Metastatic Liver Carcinoma in the Adrenal Gland (tissue), 2 donors: ENCODE data around the genes FBXL22, DAPK2 and ZNF609.

- PRO-cap, 2 experiments, result peak in 1 of 2 experiments; most common minus-strand start chr15:63497181 (in 1)
These were observed 7.4 kb upstream of the USP3 start for GRCh38 chr15:63497041-63497354.

GRCh38 chr15:63503663-63504432 is 545 bp upstream of the USP3 start:
- PRO-cap, 2 experiments, result peak in 2 of 2 experiments; most common plus-strand start chr15:63504001 (in 1); most common minus-strand start chr15:63504386 (in 2)

- PRO-cap, 2 experiments, result no peak in any of the 2 experiments
These were observed at the start of gene FBXL22 for GRCh38 chr15:63596618-63597801. TSS of gene FBXL22 (plus strand) at chr15:63597387.

DNA sequence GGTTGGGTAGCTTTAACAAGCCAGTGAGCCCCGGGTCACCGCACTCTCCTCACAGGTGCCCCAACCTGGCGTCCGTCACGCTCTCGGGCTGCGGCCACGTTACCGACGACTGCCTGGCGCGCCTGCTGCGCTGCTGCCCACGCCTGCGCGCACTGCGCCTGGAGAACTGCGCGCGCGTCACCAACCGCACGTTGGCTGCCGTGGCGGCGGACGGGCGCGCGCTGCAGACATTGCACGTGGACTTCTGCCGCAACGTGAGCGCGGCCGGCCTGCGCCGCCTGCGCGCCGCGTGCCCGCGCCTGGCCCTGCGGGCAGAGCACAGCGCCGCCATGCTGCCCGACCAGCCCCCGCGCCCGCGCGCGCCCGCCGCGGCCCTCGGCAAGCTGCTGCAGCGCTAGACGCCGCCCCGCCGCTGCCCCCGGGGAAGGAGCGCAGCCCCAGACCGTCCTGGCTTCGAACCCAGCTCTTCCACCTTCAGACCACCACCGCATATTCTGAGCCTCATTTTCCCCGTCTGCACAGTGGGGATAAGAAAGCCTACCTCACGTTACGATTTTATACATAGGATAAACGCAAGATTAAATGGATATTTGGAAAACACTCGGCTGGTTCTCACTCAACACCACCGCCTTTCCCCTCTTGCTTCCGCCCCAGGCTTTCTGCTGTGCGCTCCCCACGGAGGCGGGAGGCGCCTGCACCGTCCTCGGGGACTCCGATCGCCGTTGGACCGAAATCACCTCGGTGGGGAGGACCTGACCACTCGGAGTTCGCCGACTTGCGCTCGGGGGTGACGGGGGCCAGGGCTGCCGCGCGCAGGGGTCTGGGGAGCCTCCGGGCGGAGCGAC is 3.7 kb downstream of the FBXL22 start:
- PRO-cap, 2 experiments, result peak in 2 of 2 experiments; most common plus-strand start position 314 of the sequence (in 2); most common minus-strand start position 135 of the sequence (in 2)

GRCh38 chr15:63744186-63744788 is 89.5 kb downstream of the HERC1 start:
- PRO-cap, 2 experiments, result no peak in any of the 2 experiments

DNA sequence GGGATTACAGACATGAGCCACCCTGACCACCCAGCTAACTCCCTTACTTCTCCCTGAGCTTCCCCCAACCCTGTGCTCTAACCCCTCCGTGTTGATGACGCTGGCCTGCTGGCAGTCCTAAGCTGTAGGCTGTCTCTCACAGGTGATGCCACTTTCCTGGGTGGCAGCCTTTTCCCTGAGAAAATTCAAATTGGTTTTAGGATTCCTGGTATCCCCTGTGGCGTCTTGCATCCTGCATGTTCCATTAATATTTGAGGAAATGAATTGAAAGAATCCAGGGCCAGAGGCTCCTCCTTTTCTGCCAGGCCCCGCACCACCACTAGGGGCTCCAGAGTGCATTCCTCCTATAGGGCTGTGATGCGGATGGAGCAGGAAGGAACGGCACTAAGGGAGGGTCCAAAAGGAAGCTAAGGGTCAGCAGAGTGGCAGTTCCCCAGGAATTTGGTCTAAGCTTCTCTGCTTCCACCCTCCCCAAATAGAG is 101.1 kb downstream of the DAPK2 start:
- PRO-cap, 2 experiments, result no peak in any of the 2 experiments

GRCh38 chr15:63971288-63971951 is 74.9 kb downstream of the DAPK2 start:
- PRO-cap, 2 experiments, result peak in 1 of 2 experiments; most common minus-strand start chr15:63971526 (in 1)

DNA sequence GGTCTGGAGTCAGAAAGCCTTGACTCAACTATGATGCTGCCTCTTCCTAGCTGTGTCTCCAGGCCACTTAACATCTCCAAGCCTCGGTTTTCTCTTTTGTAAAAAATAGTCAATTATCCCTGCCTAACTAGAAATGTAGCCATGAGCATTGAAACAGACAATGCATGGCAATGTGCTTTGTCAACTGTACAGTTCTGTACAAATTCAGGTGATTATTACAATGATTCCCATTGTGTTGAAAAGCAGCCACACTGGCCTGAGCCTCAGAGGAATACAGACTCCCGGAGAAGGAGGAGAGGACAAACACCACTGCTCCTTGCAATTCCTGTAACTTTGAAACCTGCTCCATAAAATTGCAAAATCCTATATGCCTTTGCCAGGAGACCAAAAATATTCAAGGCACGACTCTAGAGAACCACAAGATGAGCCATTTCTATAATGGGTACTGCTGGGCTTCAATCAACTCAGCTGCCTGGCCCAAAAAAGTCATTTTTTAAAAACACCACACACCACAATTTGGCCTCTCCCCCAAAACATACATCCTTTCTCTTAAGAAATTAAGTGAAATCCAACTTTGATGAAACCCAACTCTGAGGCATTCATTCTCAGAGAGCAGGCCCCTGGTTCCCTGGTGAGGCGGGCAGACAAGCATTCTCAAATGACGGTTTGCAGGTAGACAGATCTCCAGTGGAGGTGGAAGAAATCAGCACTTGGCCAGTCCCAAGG is 28.6 kb downstream of the DAPK2 start:
- PRO-cap, 2 experiments, result no peak in any of the 2 experiments

DNA sequence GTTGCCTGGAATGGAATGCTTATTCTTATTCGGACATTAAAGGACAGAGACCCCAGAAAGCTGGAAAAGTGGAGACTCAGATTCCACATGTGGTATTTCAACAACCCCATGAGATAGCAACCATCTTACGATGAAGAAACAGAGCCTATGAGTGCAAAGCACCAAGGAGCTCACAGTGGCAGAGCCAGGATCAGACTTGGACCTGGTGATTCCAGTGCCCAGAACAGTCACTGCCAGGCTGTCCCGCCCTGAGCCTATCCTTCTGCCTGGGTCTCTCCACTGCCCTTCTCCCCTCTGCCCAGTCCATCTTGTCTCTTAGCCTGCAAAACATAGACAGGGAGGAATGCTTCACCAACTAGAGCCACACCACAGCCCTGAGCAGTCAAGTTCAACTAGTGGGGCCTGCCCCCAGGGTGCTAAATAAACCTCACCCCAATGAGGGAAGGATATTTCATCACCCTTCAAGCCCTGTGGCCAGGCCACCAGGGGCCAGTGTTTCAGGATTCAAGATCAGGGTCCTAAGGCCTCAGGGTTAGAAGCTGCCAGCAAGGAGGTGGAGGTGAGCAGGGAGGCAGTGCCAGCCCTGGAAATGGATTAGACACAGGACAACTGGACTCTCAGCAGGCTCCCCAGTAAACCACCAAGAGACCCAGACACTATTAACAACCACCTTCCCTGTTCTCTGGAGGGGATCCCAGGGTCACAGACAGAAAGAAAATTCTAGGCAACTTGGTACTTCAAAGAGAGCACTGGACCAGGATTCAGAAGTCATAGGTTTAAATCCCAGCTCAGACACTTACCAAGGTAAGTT is 21.7 kb downstream of the DAPK2 start:
- PRO-cap, 2 experiments, result no peak in any of the 2 experiments

GRCh38 chr15:64044674-64045352 is 1.5 kb downstream of the DAPK2 start:
- PRO-cap, 2 experiments, result no peak in any of the 2 experiments

GRCh38 chr15:64045686-64046945 is at the start of gene DAPK2:
TSS of gene DAPK2 (minus strand) at chr15:64046485.
- PRO-cap, 2 experiments, result peak in 2 of 2 experiments; most common minus-strand start chr15:64046441 (in 2)

- PRO-cap, 2 experiments, result no peak in any of the 2 experiments
These were observed 10.4 kb downstream of the SNX1 start for GRCh38 chr15:64106231-64106587.

- PRO-cap, 2 experiments, result no peak in any of the 2 experiments
These were observed 21.3 kb upstream of the SNX22 start for GRCh38 chr15:64130230-64130665.

- PRO-cap, 2 experiments, result peak in 2 of 2 experiments; most common plus-strand start chr15:64161922 (in 1)
These were observed 1.2 kb downstream of the PPIB start for GRCh38 chr15:64161305-64162406.

GRCh38 chr15:64180120-64180348 is 17.2 kb upstream of the PPIB start:
- PRO-cap, 2 experiments, result no peak in any of the 2 experiments

DNA sequence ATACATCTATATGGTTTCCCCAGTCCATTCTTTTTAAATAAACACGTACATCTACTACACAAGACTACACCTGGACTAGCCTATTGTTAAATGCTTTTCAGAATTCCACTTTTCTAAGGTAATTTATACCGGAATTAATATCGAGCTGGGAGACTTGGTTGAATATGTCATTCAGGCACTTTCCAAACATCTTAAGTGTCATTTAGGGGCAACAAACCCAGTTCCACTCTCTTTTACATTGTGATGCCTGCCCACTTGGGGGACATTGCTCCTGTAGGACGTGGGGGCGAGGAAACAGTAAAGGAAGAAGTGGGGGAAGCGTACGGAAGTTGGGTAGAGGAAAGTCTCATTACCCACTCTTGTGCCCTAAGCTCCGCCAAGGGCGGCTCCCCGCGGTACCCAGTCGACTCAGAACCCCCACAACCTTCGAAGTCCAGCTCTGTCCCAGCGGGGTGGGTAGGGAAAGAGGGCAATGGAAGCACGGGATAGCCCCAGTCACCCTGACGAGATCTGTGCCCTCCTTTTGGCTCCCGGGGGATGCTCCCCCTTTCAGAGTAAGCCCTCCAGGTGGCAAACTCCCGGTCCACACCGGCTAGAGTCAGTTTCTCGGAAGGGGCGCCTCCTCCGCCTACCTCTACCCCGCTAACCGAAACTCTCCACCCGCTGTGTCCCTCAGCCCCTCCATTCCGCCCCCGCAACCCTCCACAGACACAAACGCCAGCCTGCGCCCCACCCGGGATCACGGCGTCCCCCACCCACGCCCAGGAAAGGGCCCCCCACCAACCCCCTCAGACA is 639 bp downstream of the CSNK1G1 start:
- PRO-cap, 2 experiments, result no peak in any of the 2 experiments

DNA sequence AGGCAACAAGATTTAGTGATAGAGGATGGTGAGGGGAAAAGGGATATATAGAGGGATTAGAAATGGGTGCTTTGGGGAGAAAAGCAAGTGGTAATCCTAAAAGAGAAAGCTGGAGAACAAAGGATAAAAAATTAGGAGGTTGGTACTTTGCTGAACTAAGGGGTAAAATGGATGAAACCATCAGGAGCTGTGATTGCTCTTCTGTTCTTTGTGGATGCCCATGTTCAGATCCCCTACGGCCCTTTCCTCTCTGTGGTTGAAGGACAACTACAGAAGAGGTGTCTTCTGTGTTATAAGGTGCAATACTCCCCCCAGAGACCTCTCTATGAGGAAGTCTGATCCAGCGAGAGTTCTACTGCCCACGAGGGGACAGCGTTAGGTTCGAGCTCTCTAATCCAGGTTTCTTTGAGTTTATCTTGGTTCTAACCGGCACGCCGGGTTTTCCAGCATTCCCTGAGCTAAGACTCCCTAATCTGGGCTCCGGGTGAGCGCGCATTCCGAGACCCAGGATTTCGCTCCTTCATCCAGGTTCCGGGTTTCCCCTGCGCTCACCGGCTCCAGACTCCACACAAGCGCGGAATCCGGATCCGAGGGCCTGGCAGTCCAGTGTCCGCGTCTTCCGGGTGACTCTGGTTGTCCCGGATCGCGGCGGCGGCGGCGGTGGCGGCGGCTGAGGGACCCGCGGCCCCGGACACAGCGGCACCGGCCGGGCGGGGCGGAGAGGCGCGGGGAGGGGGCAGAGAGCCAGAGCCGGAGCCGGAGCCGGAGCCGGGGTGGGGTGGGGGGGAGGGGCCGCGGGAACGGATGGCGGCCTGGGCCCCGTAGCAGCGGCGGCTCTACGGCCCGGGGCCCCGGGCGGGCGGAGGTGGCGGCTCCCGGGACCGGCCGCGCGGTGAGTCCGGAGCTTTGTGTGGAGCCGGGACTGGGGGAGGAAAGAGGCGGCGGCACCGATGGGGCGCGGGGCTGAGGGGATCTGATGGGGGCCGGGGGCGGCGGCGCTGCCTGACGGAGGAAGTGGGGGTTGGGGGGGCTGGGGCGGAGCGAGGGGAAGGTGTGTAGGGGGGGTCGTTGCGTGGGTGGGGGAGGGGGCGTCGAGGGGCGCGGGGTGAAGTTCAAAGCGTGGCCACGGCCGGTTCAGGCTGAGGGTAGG is at the start of gene ZNF609:
ZNF609 (plus strand) TSS at position 632 of the 1,150 bp plus-strand sequence.
- PRO-cap, 2 experiments, result peak in 2 of 2 experiments; most common plus-strand start position 632 of the sequence (in 1); most common minus-strand start position 564 of the sequence (in 1)

DNA sequence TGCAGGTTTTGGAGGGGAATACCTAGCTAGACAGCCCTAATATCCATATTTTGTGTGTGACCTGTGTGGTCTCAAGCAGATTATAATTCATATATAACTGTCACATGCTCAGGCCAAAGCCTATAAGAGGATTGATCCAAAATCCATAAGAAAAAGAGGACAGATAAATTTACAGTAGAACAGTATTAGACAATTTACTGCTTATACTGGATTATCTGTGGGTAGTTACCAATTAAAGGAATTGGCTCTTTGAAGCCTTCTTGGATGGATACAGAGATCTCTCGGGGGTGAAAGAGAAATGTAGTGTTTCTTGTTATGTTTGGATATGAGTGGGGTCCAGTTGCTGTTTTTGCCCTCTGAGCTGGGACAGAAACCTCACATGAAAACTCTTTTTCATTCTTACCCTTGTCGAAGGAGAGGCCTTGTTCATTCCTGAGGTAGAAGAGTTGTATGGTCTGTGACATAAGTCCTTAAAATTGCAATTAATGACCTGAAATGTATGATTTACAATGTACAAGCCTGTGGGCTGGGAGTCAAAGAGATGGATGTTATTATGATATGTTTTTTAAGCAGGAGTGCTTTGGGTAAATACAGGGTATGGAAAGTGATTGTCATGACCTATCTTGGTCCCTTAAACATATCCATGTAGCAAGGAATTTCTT is 32.7 kb downstream of the ZNF609 start:
- PRO-cap, 2 experiments, result no peak in any of the 2 experiments

DNA sequence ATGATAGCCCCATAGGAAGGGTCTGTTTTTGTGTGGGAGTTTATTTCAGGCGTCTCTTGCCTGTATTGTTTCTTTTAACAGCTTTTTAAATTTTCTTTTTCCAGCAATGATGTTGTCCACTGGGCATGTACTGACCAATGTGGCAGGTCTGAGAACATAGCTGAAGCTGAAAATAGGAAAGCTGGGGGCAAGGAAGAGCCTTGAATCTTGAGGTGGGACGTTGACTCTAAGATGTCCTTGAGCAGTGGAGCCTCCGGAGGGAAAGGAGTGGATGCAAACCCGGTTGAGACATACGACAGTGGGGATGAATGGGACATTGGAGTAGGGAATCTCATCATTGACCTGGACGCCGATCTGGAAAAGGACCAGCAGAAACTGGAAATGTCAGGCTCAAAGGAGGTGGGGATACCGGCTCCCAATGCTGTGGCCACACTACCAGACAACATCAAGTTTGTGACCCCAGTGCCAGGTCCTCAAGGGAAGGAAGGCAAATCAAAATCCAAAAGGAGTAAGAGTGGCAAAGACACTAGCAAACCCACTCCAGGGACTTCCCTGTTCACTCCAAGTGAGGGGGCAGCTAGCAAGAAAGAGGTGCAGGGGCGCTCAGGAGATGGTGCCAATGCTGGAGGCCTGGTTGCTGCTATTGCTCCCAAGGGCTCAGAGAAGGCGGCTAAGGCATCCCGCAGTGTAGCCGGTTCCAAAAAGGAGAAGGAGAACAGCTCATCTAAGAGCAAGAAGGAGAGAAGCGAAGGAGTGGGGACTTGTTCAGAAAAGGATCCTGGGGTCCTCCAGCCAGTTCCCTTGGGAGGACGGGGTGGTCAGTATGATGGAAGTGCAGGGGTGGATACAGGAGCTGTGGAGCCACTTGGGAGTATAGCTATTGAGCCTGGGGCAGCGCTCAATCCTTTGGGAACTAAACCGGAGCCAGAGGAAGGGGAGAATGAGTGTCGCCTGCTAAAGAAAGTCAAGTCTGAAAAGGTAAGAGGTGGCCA is 39.1 kb downstream of the ZNF609 start:
- PRO-cap, 2 experiments, result no peak in any of the 2 experiments

DNA sequence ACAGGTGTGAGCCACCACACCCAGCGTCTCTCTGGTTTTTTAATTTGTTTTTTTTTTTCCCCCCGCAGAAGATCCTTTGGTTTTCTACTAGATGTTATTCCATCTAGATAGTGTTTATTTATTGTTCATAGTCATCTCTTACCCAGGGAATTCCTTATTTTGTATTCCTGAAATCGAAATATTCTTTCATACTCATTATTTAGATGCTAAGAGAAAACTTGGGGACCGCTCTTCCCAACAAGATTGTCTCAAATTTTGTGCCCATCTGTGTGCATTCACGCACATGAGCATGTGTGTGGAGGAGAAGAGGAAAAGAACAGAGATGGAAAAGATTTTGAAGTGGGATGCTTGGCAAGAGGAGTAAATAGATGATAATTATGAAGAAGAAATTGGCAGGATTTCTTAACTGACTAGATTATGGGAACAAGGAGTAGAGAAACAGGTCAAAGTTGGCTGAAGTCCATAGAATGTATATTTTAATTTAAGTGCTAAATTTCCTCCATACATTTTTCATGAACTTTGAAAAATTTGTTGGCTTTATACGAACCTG is 100.0 kb downstream of the ZNF609 start:
- PRO-cap, 2 experiments, result no peak in any of the 2 experiments